Mesenchymal stem cell of Wharton's jelly (primary cell): ENCODE data around the genes ARHGAP19 and FRAT1.

GRCh38 chr10:96119143-96119517 is 11.0 kb upstream of the ZNF518A start:
- CAGE, long polyA plus RNA = no peak

DNA sequence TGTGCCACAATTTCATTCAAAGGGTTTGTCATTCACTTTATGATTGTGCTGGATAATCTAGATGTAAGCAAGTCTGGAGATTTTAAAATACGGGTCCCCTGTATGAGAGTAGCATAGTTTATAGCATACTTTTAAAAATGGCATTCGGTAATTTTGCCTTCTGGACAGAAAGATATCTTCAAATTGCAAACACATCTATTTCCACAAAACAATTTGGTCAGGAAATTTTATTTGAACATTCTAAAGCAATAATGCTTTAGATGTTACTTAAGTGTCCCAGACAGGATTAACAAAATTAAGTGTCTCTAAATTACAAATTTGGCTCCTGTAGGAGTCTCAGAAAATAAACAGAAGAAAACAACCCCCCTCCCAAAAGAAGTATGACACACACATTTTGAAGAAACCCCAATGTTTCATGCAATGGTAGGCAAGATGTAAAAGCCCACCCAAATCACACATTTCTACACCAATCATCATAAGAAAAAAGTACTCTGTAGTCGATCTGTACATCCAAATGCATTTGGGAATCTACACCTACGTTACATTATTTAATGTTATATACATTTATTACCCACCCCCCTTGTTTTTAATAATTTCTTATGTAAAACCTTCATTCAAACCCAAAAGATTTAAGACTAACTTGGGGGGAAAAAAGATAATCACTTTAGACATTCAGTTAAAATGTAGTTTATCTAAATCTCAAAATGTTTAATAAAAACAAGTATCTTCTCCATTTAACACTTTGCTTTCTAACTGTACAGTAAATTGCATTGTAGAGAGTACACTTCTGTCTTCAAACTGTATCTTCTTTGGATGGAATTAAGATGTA is 7.3 kb upstream of the TLL2 start:
- CAGE, long polyA plus RNA = no peak

GRCh38 chr10:96531041-96531670 is 17.4 kb upstream of the TLL2 start:
- CAGE, long polyA plus RNA = no peak

- CAGE, long polyA plus RNA = no peak
Measured at GRCh38 chr10:96576992-96577572, 9.7 kb downstream of the TM9SF3 start.

DNA sequence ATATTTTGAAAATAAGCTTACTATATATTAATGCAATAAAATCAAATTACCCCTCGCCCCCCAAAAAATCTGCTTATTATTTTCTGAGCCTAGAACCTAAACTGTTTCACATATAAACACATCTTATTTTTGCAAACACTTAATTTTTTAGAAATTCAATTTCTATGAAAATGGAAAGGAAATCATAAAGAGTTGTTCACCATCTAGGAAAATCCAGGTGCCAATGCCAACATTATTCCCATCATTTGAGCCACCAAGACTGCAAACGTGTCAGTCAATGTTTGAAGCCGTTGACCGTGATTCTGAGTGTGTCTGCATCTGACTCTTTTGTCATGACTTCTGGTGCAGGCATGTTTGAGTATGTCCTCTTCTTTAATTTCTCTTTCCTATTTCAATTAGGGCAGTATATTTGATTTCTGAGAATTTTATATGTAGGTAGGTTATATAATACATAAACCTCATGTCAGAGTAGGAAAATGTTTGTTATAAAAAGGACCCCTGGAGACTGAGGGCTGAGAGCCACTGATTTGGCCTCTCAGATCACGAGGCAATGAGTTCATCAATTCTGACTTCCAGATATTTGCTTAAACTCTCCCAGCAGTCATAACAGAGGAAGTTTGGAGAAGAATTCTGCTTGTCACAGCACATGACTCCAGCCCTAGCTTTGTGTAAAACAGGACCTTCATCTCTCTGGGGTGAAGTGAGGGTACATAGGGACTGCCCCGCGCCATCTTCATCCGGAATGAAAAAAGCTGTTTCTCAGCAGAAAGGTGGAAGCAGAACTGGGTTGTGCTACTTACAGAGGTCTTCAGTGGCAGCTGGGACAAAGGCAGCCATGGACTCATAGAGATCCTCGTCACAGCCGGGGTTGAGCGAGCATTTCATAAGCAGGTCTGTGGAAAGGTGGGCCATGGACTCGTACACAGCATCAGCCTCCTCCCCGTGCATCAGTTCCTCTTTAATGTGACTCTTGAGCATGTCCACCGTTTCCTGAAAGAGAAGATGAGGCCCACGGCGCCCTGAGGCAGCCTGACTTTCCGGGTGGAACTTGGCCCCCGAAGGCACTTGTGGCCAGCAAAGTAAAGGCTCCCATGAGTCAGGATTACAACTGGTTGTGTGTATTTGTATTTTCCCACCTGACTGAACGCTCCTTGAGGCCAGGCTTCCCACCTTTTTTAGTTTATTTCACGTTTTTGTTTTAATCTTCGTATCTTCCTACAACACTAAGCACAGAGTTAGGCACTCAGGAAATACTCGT is 58.3 kb upstream of the TM9SF3 start:
- CAGE, long polyA plus RNA = no peak

GRCh38 chr10:96650932-96651686 is 64.3 kb upstream of the TM9SF3 start:
- CAGE, long polyA plus RNA = no peak

GRCh38 chr10:96658118-96658684 is 62.1 kb downstream of the PIK3AP1 start:
- CAGE, long polyA plus RNA = no peak

- CAGE, long polyA plus RNA = no peak
Measured at GRCh38 chr10:96663740-96664225, 56.5 kb downstream of the PIK3AP1 start.

GRCh38 chr10:96671320-96671873 is 48.9 kb downstream of the PIK3AP1 start:
- CAGE, long polyA plus RNA = no peak

GRCh38 chr10:96747762-96748351 is 27.5 kb upstream of the PIK3AP1 start:
- CAGE, long polyA plus RNA = no peak

DNA sequence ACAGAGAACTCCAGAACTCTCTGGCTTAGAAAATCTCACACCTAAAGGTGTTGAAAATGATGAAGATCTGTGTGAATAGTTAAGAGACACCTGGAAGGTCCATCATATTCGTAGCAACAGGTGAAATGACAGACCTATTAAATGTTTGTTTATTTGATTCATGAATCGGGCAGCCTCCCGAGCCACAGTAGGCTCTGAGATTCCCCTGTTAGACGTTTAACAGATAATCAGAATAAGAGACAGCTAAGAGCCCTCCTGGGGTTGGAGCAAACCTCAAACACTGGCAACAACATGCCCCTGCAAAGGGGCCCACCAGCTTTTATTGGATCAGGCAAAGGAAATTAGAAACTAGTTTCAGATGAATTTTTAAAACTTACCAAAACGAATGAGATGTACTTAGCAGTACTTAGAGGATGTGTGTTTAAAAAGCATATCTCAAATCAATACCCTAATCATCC is 103.8 kb downstream of the LCOR start:
- CAGE, long polyA plus RNA = no peak

- CAGE, long polyA plus RNA = no peak
Measured at GRCh38 chr10:97196141-97197035, 10.6 kb upstream of the SLIT1 start.

- CAGE, long polyA plus RNA = no peak
Measured at GRCh38 chr10:97292060-97293085, at the start of gene ARHGAP19. Gene ARHGAP19, minus strand, starts transcription at chr10:97292637.

DNA sequence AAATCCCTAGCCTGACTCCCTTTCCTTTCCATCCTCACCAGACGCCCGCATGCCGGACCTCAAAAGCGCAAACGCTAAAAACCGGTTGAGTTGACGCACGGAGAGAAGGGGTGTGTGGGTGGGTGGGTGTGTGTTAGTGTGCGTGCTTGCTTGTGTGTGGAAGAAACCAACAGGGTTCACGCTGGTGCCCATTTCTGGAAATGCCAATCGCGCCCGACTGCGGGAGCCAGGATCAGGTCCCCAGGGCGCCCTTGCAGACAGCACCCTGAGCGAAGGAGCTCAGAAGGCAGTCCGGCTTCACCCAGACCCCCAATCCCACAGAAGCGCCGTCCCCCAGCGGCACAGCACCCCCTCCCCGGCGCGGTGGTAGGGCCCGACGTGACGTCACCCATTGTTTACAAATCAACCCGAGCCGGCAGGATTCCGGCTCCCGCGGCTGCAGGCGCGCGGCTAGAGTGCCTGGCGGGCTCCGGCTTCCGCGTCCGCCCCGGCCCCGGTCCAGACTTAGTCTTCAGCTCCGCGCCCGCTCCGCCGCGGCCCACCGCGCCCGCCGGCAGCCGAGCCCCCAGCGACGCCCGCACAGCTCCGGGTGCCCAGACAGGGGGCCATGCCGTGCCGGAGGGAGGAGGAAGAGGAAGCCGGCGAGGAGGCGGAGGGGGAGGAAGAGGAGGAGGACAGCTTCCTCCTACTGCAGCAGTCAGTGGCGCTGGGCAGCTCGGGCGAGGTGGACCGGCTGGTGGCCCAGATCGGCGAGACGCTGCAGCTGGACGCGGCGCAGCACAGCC is at the start of gene FRAT1:
Gene FRAT1 (plus strand): TSS at position 425 of the 785 bp plus-strand sequence.
- CAGE, long polyA plus RNA = no peak

DNA sequence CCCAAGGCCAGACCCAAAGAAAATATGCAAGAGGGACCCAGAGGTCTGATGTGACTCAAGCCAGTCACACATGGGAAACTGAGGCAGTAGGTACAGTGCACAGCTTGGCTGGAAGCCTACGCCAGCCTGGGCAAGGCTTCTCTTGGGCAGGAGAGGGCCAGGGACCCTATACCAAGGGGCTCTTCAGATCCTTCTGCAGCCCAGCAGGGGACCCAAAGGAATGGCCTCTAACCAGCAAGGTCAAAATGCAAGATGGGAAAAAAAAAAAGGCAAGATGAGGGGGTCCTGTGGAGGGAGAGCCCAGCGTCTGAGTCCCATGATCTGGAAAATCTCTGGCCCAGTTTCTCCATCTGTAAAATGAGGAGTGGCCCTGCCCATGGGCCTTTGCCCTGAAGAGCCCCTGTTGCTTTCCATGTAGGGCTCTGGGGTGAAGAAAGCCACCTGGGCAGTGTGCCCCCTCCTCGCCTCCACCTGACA is 32.3 kb downstream of the RRP12 start:
- CAGE, long polyA plus RNA = no peak

DNA sequence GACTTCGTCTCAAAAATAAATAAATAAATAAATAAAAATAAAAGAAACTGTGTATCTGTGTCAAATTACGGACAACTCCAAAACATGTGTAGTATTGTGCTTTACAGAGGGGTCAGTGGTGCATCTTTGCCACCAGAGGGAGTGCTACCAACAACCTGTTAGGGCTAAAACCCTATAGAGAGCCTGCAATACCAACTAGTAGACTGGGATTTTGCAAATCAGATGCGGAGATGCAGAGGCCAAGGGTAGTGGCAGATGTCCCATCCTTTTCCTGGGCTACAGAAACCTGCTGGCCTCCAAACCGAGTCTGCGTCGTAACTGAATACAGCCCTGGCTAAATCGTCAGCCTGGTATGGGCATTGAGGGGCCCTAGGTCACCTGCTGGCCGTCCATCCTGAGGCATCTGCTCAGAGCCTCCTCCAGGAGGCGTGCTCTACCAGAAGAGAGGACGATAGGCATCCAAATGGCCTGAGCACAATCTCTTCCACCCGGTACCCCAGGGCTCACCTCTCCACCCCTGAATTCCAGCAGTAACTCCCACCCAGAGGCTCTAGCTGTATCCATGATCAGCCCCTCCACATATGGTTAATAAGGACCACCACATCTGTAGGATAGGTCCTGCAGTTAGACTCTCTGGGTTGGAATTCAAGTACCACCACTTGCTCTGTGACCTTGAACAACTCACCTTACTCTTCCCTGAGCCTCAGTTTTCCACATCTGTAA is 6.2 kb upstream of the RRP12 start:
- CAGE, long polyA plus RNA = no peak

- CAGE, long polyA plus RNA = no peak
Measured at GRCh38 chr10:97428289-97429157, 2.5 kb downstream of the PGAM1 start.

GRCh38 chr10:97435976-97436539 is 9.7 kb downstream of the EXOSC1 start:
- CAGE, long polyA plus RNA = no peak

- CAGE, long polyA plus RNA = no peak
Measured at GRCh38 chr10:97494525-97495358, 3.5 kb downstream of the MMS19 start.

- CAGE, long polyA plus RNA = no peak
Measured at GRCh38 chr10:97520774-97521542, 22.2 kb downstream of the UBTD1 start.